ENCODE measurements around a stretch of chr9.

GRCh38 chr9:97803331-97804123 is 49.5 kb upstream of the FOXE1 start:
- CAGE, long polyA plus RNA, result no peak
- RRBS, result 3% methylated on average over 33 of the region's 74 CpGs

DNA sequence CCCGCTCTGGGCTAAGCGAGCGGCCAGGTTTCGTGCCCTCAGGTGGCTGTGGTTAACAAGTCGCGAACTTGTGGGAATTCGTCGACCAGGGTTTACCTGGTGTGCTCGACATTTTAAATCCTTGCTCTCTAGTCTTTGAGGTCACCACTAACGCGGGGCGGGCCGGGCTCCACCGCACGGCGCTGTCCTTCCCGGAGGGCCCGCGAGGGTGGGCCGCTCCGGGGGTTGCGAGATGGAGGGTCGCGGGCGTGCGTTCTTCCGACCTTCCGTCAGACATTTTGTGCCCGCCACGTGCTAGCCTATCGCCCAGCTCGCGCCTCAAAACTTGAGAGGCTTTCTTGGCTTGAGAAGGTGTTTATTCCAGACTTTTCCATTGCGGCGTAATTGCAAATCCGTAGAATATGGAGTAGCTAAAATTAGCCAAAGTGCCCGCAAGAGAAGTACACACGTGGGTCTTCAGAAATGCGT is 2.1 kb downstream of the ANP32B start:
- CAGE, long polyA plus RNA, result no peak
- RRBS, result no CpG with 5 or more reads among the region's 39 CpGs

DNA sequence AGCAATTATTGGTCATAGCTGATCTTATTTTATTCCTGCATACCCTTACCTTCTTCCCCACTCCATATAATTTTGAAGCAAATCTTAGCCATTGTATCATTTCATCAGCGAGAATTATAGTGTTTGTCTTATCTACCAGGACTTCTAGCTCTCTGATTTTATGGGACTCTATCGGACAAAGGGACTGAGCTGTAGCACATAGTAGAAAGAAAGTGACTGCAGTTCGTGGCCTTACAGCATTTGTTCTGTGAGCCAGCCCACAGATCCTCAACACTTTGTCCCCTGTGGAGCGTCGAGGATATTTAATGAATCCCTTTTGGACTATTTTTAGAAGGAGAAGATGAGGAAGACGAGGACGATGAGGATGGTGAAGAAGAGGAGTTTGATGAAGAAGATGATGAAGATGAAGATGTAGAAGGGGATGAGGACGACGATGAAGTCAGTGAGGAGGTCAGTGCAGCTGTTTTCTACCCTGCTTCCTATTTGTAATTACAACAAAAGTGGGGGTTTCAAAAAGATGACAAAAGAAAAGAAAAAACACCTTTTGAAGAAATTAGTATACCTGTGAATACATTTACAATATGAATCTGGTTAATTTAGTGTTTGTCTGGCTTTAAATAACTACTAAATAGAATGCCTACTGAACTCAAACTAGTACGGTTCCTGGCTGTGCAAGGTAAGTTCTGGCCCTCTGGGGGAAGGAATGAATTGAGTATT is 28.0 kb downstream of the ANP32B start:
- CAGE, long polyA plus RNA, result no peak
- RRBS, result no CpG with 5 or more reads among the region's 10 CpGs

- CAGE, long polyA plus RNA, result no peak
- RRBS, result no CpG with 5 or more reads among the region's 6 CpGs
Measured at GRCh38 chr9:98066126-98066684, 9.7 kb downstream of the NANS start.

DNA sequence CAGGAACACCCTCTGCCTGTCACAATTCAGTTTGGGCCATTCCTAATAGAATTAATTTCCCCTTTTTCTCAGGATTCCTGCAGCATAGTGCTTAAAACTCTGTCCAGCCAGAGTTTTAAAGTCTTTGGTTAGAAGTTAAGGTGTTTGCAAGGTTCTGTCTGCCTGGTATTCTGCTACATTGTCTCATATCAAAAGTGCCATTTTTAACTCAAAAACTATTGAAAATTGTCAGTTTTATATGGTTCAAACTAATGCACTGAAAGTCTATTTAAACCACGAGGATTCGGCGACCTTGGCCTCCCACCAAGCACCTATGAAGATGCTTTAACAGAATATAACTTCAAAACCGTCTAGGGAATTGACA is 29.0 kb downstream of the NANS start:
- CAGE, long polyA plus RNA, result no peak
- RRBS, result no CpG with 5 or more reads among the region's 4 CpGs

- CAGE, long polyA plus RNA, result no peak
- RRBS, result 100% methylated on average over 1 of the region's 12 CpGs
Measured at GRCh38 chr9:98181690-98182604, 10.5 kb downstream of the CORO2A start.

- CAGE, long polyA plus RNA, result no peak
- RRBS, result no CpG with 5 or more reads among the region's 2 CpGs
Measured at GRCh38 chr9:98246581-98246964, 8.9 kb downstream of the TBC1D2 start.

- CAGE, long polyA plus RNA, result no peak
- RRBS, result no CpG with 5 or more reads among the region's 2 CpGs
Measured at GRCh38 chr9:98953837-98954162, 10.1 kb downstream of the COL15A1 start.

DNA sequence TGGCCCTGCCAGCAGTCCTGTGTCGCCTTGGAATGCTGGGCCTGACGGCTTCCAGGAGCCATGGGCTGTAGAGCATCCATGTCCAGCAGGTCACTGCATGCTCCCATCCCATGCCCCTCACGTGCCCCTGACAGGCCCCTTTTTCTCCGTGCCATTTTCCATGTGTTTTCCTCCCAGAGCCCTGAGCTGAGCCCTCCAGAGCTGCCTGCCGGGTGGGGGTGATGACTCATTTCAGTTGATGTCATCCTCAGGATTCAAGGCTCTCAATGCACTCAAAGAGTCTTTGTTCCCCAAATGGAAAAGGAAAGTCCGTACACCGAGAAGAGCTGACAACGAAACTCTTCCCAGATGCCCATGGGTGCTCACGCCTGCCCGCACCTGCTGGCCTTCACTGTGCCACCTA is 27.4 kb downstream of the COL15A1 start:
- CAGE, long polyA plus RNA, result no peak
- RRBS, result no CpG with 5 or more reads among the region's 10 CpGs

GRCh38 chr9:99357410-99358055 is 135.5 kb downstream of the SEC61B start:
- CAGE, long polyA plus RNA, result no peak
- RRBS, result no CpG with 5 or more reads among the region's 7 CpGs

DNA sequence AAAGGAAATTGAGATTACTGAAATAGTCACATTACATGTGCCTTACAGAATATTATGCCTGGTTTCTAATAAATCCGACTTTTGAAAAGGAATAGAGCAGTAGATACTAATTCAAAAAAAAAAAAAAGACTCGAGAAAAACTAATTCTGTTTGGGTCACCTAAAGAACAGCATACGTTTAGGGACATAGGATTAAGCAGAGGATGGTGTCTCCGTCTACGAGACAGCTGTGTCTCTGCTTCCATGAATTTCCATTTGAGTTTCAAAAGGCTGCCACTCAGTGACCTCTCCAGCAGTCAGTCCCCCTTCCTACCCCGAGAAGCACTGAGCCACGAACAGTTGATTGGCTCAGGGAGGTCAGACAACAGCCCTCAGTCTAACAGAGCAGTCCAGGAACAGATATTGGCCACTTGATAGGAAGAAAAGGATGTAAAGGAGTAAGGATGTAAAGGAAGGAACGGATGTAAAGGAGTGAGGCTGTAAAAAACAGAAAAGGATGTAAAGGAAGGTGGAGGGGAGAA is 3.3 kb upstream of the NR4A3 start:
- CAGE, long polyA plus RNA, result no peak
- RRBS, result no CpG with 5 or more reads among the region's 8 CpGs

DNA sequence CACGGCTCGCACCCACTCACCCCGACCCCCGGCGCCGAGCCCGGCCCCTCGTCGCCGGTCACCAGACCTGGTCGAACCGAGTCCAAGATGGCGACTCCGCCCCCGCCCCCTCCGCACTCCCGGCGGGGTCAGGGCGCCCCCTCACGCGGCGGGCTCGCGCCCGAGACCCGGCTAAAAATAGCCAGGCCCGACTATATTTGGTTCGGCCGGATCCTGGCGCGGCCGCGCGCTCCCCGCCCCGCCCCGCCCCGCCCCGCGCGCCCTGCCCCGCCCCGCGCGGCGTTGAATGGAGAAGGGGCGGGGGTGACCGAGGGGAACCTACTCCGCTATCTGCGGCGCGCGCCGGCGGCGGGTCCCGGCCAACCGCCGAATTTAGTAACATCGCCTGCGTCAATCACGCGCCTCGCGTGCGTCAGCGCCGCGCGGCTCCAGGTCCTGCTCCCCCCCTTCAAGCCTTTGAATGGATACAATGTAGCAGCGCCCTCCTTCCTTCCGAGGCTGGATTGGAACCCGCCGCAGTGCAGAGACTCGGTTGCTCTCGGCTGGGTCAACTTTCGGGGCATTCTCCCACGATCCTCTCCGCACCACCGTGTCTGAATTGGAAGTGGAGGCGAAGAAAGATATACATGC is 1.8 kb upstream of the NR4A3 start:
- CAGE, long polyA plus RNA, result no peak
- RRBS, result 1% methylated on average over 22 of the region's 81 CpGs

DNA sequence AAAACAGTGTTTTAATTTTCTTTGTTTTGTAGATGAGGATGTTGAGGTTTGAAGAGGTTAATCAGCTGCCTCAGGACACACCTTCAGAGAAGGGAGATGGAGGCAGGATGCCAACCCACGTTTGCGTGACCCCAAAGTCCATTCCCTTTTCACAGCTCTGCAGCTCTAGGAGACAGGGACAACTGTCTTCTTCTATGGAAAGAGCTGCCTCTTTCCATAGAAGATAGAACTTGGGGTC is 7.7 kb downstream of the NR4A3 start:
- CAGE, long polyA plus RNA, result no peak
- RRBS, result no CpG with 5 or more reads among the region's 2 CpGs

GRCh38 chr9:99866449-99866749 is 40.1 kb upstream of the STX17 start:
- CAGE, long polyA plus RNA, result no peak
- RRBS, result no CpG with 5 or more reads among the region's 2 CpGs

DNA sequence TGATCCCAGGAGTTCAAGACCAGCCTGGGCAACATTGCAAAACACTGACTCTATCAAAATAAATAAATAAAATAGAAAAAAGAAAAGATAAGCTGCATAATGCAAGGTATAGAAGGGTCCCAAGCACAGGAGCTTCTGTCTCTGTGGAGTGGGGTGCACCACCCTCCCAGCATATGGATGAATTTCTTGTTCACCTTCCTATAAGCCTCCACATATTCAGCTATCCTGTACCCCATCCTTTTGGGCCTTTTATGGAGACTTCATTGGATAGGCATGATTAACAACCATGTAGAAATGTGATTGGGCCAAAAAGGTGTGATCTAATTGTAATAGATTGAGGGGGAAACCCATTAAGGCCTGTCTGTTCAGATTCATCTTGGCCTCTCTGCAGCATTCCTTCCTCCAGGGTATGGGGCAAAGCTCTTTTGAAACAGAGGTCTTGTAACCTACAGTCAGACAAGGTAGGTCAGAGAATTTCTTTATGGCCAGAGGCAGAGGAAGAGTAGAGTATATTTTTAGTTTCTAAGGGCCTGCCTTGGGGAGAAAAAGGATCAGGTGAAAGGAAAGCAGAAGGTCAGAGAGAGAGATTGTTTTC is 98.4 kb downstream of the INVS start:
- CAGE, long polyA plus RNA, result no peak

GRCh38 chr9:100206761-100207366 is 107.8 kb downstream of the INVS start:
- CAGE, long polyA plus RNA, result no peak
- RRBS, result no CpG with 5 or more reads among the region's 3 CpGs

- CAGE, long polyA plus RNA, result no peak
- RRBS, result no CpG with 5 or more reads among the region's 3 CpGs
Measured at GRCh38 chr9:100594031-100594295, 16.1 kb downstream of the CAVIN4 start.

GRCh38 chr9:100690419-100690984 is 112.6 kb downstream of the CAVIN4 start:
- CAGE, long polyA plus RNA, result no peak
- RRBS, result no CpG with 5 or more reads among the region's 12 CpGs

DNA sequence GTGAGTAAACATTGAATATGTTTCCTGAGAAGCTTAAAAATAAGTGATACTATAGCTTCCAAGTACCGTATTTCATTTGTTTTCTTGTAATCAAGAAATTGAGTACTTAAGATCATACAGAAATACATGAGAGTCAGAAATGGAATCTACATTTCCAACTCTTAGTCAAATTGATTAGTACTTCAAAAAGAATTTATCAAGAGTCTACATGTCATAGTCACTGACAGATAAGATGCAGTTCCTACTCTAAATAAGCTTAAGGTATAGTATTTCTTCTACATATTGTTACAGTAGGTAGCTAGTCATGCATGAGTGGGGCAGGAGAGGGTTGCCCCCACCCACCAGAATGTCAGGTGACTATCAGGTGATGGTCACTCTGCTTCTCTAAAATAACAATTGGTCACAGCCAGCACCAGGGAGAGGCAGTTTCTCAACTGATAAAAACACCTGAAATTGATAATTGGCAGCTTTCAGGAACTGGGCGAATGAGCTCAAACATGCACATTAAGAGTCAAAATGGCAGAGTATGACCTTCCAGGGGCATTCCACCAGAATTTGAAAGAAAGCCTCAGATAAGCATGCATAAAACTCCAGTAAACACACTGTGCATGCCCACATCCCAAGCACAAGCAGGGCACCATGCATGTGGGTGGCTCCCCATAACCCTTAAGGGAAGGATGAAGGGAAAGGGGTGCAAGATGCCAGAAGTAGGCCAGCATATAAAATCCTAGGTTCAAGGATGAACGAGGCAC is 2.8 kb downstream of the BAAT start:
- CAGE, long polyA plus RNA, result no peak
- RRBS, result no CpG with 5 or more reads among the region's 3 CpGs

GRCh38 chr9:101408747-101409159 is 10.1 kb downstream of the ZNF189 start:
- CAGE, long polyA plus RNA, result no peak
- RRBS, result no CpG with 5 or more reads among the region's 3 CpGs

All from mammary epithelial cell (primary cell).